ENCODE data around the gene ELFN1.

GRCh38 chr7:1669473-1670401, at the start of gene ELFN1:
ELFN1 (plus strand) TSS chr7:1670277.
- PRO-cap = unidirectional peak, plus-strand start at chr7:1670295
- RAMPAGE, long total RNA, 4 experiments = no peak in any of the 4 experiments

DNA sequence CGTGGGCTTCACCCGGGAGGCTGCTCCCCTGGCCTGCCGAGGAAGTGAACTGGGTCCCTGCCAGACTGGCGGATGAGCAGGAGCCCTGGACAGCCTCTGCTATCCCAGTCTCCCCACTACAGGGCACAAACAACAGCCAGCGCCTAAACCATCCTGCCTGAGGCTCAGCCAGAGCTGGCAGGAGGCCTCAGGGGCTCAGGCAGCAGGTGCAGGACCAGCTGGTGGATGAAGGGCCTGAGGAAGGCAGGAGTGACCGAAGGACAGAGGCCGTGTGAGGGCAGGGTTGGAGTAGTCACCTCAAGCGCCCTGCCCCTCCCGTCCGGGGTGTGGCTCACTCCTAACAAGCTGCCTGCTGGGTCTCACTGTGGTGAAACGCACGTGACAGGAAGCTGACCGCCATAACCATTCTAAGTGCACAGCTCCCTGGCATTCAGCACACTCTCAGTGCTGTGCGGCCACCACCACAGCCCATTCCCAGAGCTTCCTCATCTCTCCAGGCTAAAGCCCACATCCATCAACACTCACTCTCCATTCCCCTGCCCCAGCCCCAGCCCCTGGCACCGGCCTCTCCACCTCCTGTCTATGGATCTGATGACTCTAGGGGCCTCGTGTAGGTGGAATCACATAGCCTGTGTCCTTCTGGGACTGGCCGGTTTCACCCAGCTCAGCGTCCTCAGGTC, 281.1 kb downstream of the ELFN1 start:
- PRO-cap = no peak
- RAMPAGE, long total RNA, 4 experiments = no peak in any of the 4 experiments

DNA sequence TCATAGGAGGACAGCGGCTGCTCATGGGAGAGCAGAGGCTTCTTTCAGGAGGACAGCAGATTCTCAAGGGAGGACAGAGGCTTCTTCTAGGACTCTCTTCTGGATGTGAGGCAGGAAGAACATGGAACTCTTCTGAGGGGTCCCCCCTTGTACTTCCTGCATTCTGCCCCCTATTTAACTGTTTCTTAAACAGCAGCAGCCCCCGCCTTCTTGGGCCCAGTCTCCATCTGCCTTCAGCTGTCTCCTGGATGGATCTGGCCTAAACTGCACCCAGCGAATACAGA, 167.8 kb downstream of the MAD1L1 start:
- PRO-cap = no peak
- RAMPAGE, long total RNA, 4 experiments = no peak in any of the 4 experiments

- PRO-cap = bidirectional peak, plus-strand start at chr7:2325470, minus-strand start at chr7:2325309
- RAMPAGE, long total RNA, 4 experiments = no peak in any of the 4 experiments
Measured at GRCh38 chr7:2324946-2325671, 10.9 kb upstream of the SNX8 start.

- PRO-cap = no peak
- RAMPAGE, long total RNA, 4 experiments = no peak in any of the 4 experiments
Measured at GRCh38 chr7:2399648-2400564, 3.5 kb upstream of the CHST12 start.

- PRO-cap = no peak
- RAMPAGE, long total RNA, 4 experiments = no peak in any of the 4 experiments
Measured at GRCh38 chr7:2403732-2404721, 616 bp downstream of the CHST12 start.

DNA sequence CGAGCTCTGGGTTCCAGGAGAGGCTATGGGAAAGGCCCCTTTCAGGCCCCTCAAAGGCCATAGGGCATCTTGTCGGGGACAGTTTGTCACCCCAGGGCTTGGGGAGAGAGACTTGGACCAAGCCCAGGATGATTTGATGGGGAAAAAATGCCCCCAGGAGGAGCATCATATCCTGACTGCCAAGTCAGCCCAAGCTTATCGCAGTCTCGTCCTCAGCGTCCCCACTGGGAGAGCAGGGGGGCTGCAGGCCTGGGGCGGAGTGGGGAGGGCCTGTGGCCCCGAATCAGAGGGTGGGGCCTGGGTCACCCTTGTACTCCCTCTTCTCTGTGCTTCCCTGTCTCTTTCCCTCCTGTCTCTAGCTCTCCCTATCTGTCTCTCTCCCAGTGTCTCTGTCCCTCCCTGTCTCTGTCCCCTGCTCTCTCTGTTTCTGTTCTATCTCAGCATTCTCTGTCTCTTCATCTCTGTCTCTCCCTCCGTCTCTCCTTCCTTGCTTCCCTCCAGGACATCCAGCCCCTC, 17.1 kb upstream of the GRIFIN start:
- PRO-cap = no peak
- RAMPAGE, long total RNA, 4 experiments = no peak in any of the 4 experiments

DNA sequence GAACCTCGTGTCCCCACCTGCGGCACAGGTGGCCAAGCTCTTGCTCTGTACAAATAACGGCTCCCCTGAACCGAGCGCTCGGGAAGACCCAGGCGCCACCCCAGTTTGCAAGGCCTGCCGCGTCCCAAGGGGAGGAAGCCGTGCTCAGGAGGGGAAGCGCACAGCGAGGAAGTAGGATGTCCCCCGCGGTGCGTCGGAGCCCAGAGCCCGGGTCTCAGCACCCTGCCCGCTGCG, 471 bp upstream of the LFNG start:
- PRO-cap = no peak
- RAMPAGE, long total RNA, 4 experiments = no peak in any of the 4 experiments

- PRO-cap = no peak
- RAMPAGE, long total RNA, 4 experiments = no peak in any of the 4 experiments
Measured at GRCh38 chr7:2523360-2523907, 3.9 kb downstream of the LFNG start.

DNA sequence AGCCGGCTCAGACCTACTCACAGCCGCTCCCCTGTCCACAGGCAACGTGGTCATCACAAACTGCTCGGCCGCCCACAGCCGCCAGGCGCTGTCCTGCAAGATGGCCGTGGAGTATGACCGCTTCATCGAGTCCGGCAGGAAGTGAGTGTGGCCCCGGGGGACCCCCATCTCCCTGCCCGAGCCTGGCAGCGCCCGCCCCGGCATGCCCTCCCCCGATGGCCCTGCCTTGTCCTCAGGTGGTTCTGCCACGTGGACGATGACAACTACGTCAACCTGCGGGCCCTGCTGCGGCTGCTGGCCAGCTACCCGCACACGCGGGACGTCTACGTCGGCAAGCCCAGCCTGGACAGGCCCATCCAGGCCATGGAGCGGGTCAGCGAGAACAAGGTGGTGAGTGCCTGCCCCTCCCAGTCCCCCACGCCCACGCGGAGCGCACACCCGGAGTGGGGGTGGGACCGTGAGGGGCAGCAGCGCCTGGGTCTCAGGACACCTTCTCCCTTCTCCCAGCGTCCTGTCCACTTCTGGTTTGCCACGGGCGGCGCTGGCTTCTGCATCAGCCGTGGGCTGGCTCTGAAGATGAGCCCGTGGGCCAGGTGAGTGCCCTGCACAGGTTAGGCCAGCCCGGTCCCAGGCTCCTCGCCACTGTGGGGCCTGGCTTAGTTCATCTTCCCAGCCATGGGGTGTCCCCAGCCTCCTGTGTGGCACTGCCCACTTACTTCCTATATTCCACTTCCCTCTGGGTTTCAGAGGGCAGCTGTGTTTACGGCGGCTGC, 5.8 kb downstream of the LFNG start:
- PRO-cap = no peak
- RAMPAGE, long total RNA, 4 experiments = no peak in any of the 4 experiments

GRCh38 chr7:2529053-2530044, 9.8 kb downstream of the LFNG start:
- PRO-cap = no peak
- RAMPAGE, long total RNA, 4 experiments = no peak in any of the 4 experiments

- PRO-cap = no peak
- RAMPAGE, long total RNA, 4 experiments = no peak in any of the 4 experiments
Measured at GRCh38 chr7:2542254-2543433, 12.7 kb downstream of the BRAT1 start.

- PRO-cap = no peak
- RAMPAGE, long total RNA, 4 experiments = no peak in any of the 4 experiments
Measured at GRCh38 chr7:2545726-2546638, 9.3 kb downstream of the BRAT1 start.

GRCh38 chr7:2608504-2608917, 23.3 kb upstream of the TTYH3 start:
- PRO-cap = no peak
- RAMPAGE, long total RNA, 4 experiments = no peak in any of the 4 experiments

GRCh38 chr7:2628082-2628623, 3.6 kb upstream of the TTYH3 start:
- PRO-cap = no peak
- RAMPAGE, long total RNA, 4 experiments = no peak in any of the 4 experiments

DNA sequence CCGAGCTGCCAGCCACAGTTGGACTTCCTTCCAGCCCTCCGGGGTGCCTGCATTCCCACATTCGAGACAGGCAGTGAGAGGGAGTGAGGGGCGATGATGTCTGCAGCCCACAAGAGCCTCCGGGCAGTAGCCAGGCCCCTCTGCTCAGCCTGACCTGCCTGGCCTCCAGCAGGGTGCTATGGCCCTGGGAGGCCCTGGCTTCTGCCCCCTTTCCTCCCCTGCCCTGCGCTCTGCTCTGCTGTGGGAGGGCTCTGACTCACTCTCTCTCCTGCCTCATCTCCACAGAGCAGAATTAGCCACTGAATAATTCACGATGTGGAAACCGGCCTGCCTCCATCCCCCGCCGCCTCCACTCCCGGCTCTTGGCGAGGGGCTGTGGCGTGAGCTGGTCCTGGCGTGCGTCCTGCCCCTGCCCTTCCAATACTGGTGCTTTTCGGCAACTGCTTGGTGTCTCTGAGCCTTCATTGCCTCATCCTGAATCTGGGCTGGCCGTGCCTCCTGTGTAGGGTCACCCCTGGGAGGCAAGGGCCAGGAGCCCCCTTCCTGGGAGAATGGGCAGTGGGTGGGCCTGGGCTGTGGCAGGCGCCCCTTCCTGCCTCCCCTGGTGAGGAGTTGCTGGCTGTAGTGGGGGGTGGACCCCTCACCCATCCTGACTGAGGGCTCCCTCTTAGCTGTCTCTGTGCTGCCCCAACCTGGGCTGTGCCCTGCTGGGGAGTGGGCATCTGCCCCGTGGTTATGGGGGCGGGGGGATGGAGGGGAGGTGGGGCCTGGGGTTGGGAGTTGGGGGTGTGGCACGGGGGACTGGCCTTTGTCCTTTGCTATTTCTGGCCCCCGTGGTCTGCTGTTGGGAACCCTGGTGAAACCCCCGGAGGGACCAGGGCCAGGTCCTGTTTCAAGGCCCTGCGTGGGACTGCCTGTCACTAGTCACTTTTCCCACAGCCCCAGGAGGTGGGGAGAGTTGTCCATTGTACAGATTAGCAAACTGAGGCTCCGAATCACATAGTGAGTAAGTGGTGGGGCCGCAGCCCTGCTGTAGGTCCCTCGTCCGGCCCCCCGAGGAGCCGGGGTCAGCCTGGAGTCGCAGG, 2.4 kb downstream of the TTYH3 start:
- PRO-cap = bidirectional peak, plus-strand start at position 306 of the sequence, minus-strand start at position 253 of the sequence
- RAMPAGE, long total RNA, 4 experiments = no peak in any of the 4 experiments

DNA sequence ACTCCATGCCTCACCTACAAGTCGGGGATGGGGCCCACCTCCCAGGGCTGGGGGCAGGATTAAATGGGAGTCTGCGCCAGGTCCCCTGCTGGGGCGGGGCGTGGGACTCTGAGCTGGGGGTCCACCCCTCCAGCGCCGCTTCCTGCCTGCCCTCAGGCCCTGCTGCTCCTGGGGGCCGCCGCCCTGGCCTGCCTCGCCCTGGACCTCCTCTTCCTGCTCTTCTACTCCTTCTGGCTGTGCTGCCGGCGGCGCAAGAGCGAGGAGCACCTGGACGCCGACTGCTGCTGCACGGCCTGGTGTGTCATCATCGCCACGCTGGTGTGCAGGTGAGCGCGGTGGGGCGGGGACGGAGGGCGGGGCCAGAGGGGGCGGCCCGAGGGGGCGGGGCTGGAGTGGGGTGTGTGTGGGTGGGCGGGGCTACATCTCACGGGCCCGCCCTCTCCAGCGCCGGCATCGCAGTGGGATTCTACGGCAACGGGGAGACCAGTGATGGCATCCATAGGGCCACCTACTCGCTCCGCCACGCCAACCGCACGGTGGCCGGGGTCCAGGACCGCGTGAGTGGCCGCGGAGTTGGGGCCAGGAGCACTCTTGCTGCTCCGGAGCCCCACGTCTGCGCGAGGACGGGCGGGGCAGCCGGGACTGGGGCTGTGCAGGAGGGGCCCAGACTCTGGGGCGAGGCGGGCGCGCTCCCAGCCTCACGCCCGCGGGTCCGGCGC, 15.1 kb downstream of the TTYH3 start:
- PRO-cap = no peak
- RAMPAGE, long total RNA, 4 experiments = no peak in any of the 4 experiments

GRCh38 chr7:2649035-2649775, 17.4 kb downstream of the TTYH3 start:
- PRO-cap = no peak
- RAMPAGE, long total RNA, 4 experiments = no peak in any of the 4 experiments

- PRO-cap = unidirectional peak, plus-strand start at chr7:2715741
- RAMPAGE, long total RNA, 4 experiments = no peak in any of the 4 experiments
Measured at GRCh38 chr7:2715590-2715988, 27.6 kb downstream of the AMZ1 start.

DNA sequence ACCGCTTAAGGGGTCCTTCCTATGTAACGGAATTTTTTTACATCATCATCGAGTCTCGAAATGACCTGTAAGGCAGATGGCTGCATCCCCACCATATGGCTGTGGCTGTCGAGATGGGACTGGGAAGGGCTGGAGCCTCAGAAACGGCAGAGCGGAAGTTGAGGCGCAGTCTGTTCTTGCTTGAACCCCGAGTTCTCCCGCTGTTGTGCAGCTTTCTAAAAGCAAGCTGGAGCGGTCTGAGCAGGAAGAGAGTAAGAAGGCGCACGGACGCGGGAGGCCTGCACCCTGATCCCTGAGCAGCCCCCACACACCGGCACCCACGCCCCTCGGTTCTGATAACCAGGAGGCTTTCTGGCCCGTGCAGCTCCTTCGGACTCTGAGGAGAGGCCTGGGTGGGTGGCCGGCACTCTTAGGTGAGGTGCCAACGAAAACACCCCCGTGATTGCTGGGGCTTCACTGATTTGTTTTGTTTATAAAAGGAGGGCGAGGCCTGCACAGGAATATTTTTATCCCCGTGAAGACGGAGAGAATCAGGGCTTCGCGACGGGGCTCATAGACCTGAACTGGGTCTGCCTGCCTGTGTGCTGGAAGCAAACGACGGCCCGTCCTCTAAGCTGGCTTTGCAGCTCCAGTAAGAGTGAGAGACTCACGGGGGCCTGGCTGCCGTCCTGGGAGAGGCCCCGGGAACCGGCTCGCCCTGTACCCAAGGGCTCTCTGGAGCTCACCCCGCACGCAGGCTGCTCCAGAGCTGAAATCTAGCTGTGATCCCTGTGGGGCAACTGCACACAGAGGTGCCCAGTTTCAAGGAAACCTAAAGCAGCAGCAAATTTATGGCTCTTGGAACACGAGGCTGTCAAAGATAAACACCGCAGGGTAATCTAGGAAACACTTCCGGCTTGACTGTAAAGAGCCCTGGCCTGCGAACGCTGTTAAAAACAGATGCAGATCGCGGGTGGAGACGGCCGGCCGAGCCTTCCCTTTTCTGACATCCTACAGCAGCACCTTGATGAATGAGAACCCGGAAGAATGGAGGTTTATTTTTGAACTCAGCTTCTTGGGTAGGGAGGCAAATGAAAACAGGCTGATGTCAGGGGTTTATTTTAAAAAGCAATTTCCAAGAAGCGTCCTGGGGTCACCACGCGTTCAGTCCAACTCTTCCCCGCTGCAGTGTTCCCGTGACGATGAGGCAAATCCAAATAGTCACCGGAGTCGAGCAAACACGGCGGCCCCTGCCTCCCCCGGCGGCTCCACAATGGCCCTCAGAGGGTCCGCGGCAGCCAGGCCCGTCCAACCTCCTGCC, 29.2 kb downstream of the AMZ1 start:
- PRO-cap = no peak
- RAMPAGE, long total RNA, 4 experiments = no peak in any of the 4 experiments